Metastatic Lung Carcinoma in the Adrenal Gland (tissue), 1 donor: ENCODE measurements around a stretch of chr3.

- PRO-cap = no peak
These were observed 33.6 kb downstream of the MECOM start for GRCh38 chr3:169629912-169630280.

- PRO-cap = unidirectional peak, plus-strand start at chr3:169764389; unidirectional peak, plus-strand start at chr3:169764455; bidirectional peak, plus-strand start at chr3:169765198, minus-strand start at chr3:169765060
These were observed 5.0 kb downstream of the ACTRT3 start for GRCh38 chr3:169764055-169765105.

DNA sequence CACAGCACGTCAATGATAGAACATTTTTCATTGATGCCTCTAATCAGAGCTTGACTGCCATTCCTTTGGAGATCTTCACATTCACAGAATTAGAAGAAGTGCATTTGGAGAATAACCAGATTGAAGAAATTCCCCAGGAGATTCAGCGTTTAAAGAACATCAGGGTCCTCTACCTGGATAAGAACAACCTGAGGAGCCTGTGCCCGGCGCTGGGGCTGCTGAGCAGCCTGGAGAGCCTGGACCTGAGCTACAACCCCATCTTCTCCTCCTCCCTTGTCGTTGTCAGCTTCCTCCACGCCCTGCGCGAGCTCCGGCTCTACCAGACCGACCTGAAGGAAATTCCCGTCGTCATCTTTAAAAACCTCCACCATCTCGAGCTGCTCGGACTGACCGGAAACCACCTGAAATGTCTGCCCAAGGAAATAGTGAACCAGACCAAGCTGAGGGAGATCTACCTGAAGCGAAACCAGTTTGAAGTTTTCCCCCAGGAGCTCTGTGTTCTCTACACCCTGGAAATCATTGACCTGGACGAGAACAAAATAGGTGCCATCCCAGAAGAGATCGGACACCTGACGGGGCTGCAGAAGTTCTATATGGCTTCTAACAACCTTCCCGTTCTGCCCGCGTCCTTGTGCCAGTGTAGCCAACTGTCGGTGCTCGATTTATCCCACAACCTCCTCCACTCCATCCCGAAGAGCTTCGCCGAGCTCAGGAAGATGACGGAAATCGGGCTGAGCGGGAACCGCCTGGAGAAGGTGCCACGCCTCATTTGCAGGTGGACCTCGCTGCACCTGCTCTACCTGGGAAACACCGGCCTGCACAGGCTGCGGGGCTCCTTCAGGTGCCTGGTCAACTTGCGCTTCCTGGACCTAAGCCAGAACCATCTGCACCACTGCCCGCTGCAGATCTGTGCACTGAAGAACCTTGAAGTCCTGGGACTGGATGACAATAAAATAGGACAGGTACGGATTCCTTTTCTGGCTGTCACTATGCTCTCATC is 9.6 kb upstream of the LRRC34 start:
- PRO-cap = no peak

GRCh38 chr3:170075546-170075875 is 37.7 kb downstream of the GPR160 start:
- PRO-cap = no peak

DNA sequence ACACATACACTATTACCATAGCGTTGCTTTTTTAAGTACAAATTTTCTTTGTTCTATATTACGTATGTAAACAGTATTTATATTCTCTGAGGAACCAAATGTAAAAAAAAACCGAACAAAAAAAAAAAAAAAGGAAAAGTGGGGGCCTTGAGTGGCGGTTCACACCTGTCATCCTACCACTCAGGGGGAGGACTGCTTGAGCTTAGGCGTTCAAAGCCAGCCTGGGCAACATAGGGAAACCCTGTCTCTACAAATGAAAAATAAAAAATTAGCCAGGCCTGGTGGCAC is 1.6 kb downstream of the PHC3 start:
- PRO-cap = no peak

DNA sequence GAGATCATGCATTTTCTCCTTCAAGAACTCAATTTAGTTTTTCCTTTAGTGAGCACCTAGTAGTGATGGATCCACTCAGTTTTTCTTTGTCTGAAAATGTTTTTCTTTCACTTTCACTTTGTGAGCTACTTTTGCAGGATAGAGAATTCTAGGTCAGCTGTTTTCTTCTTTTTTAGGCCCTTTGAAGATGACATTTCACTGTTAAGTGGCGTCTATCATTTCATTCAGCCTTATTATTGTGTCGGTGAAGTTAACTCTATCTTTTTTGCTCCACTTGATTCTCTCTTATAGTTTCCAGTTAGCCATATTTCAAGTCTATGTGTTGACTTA is 55.7 kb downstream of the PRKCI start:
- PRO-cap = no peak

DNA sequence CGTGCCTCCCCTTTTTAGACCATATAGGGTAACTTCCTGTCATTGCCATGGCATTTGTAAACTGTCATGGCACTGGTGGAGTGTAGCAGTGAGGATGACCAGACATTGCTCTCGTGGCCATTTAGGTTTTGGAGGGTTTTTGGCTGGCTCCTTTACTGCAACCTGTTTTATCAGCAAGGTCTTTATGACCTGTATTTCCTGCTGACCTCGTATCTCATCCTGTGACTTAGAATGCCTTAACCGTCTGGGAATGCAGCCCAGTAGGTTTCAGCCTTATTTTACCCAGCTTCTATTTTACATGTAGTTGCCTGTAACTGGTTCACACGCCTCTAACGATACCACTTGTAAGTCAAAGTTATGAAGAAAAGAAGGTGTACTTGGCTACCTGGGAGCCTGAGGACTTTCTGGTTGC is 13.6 kb upstream of the SKIL start:
- PRO-cap = no peak

GRCh38 chr3:170356267-170357080 is 1.0 kb upstream of the SKIL start:
- PRO-cap = bidirectional peak, plus-strand start at chr3:170356930, minus-strand start at chr3:170356767

- PRO-cap = bidirectional peak, plus-strand start at chr3:170358358, minus-strand start at chr3:170358207; bidirectional peak, plus-strand start at chr3:170358567, minus-strand start at chr3:170358562
These were observed 553 bp downstream of the SKIL start for GRCh38 chr3:170357810-170358726.

DNA sequence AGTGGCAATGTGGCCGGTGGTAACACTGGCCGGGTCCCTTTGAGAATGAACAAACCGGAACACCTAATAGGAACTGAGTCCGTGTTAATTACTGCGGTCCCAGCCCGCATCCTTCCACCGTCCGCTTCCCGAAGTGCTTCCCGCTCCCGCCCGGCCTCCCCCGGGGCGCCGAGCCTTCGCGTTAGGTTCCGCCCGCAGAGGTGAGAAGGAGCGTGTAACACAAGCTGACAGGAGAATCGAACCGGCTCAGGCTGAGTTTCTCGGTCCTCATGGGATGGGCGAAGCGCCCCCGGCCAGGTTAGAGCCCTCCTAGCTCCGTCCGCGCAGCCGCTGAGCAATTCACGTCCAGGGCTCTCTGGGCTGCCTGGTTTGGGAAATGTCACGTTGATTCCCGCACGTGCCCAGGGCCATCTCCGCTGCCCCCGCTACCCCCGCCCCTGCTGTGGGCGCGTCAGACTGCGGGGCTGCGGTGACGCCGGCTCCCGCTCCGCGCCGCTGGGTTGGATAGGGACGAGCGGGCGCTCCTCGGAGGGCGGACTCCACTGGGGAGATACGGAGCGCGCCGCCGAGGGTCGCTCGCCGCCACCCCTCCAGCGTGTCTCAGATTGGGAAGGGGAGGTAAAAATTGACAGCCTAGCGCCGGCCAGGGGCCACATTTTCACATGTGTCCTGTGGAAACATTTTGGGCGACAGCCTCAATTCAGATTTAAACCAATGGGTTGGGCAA is 998 bp downstream of the CLDN11 start:
- PRO-cap = no peak

GRCh38 chr3:170420309-170421016 is 1.8 kb downstream of the CLDN11 start:
- PRO-cap = no peak

DNA sequence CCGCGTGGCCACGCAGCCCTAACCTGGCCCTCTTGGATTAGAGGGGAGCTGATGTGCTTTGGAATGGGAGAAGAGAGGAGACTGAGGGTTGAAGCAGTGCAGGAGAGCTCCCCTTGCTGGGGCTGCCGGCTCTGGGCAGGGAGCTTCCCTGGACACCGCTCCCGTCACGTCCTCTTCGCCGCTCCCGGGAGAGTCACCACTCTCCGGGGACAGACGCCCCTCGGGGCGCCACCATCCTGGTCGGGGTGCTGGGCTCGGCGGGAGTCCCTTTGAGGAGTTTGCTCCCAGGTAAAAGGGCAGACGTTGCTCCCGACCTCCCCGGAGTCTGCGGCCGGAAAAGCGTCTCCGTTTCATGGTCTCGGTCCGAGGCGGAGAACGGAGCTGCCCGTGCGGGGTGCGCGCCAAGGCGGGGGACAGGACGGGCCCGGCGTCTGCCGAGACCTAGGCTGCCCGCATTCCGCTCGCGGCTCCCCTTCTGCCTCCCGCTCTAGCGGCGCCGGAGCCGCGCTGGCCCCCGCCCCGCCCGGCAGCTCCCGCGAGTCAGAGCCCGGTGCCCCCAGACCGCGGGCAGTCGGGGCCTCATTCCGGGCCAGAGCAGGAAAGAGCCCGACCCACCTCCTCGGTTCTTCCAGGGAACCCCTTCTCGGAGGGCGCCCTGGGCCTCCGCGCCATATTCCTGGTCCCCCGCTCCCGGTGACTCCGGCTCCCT is 621 bp downstream of the SLC7A14 start:
- PRO-cap = no peak

DNA sequence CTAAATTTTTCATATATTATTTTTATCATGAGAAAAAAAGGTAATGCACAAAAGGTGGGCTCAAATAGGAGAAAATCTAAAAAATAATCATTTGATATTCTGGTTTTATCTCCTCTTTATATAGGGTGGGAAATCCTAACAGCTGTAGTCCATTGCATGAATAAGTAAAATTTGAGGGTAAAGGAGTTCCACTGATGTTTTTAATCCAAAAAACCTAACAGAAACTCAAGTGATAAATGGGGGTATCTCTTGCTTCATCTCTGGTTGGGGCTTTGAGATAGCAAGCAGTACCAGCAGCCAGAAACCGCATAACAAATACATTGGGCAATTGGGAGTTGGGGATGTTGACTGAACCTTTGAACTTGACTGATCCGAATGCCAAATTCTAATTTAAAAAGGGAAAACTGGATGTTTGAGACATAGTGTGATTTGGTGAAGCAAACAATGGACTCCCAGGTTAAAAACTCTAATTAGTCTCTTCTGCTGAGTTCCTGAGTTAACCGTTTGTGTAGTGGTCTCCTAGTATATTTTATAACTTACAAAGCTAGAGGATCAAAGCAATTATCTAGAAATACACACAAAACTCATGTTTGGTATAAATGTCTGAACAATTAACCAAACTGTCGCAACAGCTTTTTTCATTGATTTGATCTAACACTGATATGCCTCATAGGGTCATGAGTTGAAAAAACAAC is 12.7 kb downstream of the SLC2A2 start:
- PRO-cap = no peak

DNA sequence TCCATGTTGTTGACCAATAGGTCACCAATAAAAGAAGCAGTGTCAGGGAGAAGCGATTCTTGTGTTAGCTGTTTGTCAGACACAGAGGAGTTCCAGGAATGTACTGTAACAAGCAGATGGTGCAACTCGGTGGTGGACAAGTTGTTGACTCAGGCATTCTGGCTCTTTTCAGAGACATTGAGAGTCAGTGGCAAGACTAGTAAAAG is 18.9 kb upstream of the SLC2A2 start:
- PRO-cap = no peak

- PRO-cap = no peak
These were observed 138.6 kb downstream of the PLD1 start for GRCh38 chr3:171671577-171672269.

GRCh38 chr3:172041995-172043098 is 3.0 kb downstream of the FNDC3B start:
- PRO-cap = no peak

DNA sequence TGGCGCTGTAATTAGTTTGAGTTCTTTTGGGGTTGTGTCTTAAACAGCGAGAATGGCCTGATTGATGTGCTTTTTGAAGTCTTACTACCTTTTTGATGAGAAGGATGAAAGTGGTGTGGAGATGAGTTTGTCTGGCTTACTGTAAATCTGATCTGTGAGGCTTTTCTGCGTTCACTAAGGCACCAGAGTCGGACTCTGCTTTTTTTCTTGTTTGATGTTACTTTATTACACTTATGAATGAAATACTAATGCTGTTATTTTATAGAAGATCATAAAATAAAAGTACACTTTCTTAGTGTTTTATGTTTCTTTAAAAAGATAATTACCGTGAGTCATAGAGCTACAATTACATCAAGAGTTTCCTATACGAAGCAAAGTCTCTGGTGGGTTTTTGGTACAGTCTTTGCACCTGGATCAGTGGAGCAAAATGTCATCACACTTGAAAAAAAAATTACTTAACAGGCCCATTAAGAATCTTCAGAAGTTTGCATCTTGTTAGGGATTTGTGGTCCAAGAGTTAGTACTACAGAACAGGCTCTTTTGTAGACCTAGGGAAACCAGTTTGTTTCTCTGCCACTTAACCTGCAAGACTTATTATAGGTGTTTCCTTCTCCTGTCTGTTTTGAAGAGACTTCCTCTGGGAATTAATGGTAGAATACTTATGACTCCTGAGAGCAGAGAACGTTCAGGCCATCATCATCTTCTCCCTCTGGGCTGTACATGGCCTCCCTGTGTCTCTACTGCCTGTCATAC is 28.0 kb downstream of the FNDC3B start:
- PRO-cap = no peak

- PRO-cap = no peak
These were observed 40.1 kb downstream of the FNDC3B start for GRCh38 chr3:172079593-172079835.

- PRO-cap = no peak
These were observed 44.6 kb downstream of the FNDC3B start for GRCh38 chr3:172083744-172084526.

DNA sequence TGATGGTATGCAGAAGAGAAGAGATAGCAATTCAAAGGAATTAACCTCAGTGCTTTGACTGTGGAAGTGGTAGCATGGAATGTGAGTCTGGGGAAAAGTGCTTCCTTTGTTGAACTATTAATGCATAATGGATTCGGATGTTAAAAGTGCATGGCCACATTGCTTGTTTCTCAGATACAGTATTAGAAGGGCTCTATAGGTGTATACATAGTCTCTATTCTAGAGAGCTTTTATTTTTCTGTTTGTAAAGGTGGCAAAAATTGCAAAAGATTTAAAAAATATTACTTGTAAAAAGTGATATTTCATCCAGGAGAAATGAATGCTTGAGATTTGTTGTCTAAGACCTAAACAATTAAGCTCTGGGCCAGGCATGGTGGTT is 46.3 kb downstream of the FNDC3B start:
- PRO-cap = no peak